Measurements from ENCODE around the genes RAP1GAP2 and SPATA22.

GRCh38 chr17:2173009-2173461 is 118.1 kb downstream of the HIC1 start:
- PRO-cap = no peak

DNA sequence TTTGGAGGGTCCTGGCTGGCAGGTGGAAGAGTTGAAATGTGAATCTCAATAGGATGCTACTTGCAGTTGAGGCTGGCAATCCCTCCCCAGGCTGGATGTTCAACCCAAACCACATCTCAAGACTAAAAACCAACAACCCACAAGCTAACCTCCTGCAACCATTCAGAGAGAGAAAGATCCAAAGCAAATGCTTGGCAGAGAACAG is 27.9 kb downstream of the SMG6 start:
- PRO-cap = no peak

DNA sequence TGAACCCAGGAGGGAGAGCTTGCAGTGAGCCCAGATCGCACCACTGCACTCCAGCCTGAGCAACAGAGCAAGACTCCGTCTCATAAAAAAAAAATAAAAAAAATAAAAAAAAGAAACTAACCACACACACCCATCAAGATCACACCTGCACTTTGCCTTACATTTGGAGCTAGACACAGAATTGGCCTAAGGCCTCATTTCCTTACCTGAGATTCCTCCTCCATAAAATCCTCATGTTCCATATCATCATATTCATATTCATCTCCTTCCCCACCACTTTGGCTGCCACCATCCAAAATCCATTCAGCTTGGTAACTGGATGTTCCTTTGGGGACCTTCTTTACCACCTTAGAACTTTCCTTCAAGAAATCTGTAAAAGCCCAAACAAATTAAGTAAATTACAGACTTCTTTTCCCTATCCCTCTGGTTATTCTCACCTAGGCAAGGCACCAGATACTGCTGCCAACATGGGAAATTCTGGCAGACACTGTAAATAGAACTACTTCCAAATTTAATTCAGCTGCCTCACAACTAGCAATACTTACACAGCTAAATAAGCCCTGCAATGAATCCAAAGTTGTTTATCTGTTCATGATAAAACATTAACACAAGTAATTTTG is 3.4 kb downstream of the TSR1 start:
- PRO-cap = no peak

- PRO-cap = no peak
These were observed 10.6 kb downstream of the SGSM2 start for GRCh38 chr17:2347459-2348709.

DNA sequence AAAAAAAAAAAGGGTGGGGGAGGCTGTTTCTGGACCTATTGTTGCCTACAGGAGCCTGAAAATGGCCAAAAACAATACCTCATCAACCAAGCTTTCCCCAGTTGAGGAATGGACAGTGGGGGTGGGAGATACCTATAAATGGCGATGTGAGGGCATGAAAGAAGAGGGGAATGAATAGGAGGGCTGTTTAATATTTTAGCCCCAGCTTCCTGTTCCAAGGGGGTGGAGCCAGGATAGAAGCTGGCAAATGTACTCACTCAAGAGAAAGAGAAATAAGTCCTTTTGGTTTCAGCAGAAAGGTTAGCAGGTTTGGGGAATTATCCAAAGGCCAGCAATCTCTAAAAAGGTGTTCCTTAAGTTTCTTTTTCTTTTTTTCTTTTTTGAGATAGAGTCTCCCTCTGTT is 3.5 kb upstream of the MNT start:
- PRO-cap = no peak

GRCh38 chr17:2406686-2407933 is 6.2 kb upstream of the MNT start:
- PRO-cap = bidirectional peak, plus-strand start at chr17:2407134, minus-strand start at chr17:2406913; bidirectional peak, plus-strand start at chr17:2407721, minus-strand start at chr17:2407670

- PRO-cap = no peak
These were observed 38.0 kb upstream of the MNT start for GRCh38 chr17:2438772-2439319.

GRCh38 chr17:2442165-2442583 is 41.3 kb upstream of the MNT start:
- PRO-cap = bidirectional peak, plus-strand start at chr17:2442409, minus-strand start at chr17:2442298

GRCh38 chr17:2453227-2453636 is 52.4 kb upstream of the MNT start:
- PRO-cap = no peak

GRCh38 chr17:2669752-2670395 is 41.7 kb downstream of the CLUH start:
- PRO-cap = no peak

DNA sequence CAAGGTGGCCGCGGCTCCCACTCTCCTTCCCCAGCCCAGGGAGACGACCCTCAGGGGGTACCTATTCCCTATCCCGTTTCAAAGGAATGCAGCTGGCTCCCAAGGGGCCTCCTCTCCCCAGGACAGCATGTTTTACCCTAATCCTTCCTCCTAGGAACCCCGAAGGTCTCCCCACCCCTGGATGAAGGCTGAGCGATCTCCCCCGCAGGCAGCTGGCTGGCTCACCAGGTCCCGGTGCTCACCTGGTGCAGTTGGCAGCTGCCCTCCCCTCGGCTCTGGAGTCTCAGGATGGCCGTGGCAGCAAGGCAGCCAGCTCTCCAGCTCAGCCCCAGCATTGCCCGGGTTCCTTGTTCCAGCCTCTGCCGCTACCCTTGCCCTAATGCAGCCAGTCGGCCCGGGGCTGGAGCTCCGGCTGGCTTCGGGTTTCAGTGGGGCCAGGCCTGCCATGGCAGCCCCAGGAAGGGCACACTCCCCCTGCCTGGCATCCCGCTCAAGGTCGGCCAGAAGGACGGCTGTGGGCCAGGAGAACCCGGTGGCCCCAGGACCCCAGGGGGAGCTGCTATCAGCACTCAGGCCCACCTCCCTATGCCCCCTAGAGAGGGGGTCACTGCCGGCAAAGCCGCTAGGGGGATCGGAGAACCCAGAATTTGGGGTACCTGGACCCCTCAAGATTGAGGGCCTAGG is 4.5 kb downstream of the CLUH start:
- PRO-cap = no peak

DNA sequence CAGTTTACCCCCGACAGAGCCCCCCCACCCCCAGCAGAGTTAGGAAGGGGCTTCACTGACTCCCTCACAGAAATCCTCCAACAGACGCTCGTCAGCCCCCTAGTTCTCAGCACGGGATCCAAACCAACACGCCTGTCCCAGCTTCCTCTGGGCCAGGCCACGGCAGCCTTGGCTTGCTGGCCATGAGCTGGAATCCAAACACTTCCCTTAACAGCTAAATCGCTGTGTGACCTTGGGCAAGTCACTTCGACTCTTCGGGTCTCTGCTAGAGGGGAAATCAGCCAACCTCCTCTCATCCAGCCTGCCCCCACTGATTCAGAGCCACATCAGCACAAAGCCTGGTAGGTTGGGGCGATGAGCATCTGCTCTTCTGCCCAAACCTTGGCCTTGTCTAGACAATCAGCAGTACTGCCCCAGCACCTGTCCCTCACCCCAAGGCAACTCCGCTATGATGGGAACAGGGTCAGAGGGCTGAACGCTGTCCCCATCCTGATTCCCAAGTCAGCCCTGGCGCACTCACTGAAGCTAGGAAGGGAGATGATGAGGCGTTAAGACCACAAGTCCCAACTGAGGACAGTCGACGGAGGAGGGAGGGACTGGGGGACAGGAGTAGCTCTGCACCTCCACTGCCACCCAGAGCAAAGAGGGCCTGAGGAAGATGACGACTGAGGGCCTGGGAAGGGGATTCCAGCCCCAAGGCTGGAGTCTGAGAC is 1.5 kb downstream of the CLUH start:
- PRO-cap = no peak

DNA sequence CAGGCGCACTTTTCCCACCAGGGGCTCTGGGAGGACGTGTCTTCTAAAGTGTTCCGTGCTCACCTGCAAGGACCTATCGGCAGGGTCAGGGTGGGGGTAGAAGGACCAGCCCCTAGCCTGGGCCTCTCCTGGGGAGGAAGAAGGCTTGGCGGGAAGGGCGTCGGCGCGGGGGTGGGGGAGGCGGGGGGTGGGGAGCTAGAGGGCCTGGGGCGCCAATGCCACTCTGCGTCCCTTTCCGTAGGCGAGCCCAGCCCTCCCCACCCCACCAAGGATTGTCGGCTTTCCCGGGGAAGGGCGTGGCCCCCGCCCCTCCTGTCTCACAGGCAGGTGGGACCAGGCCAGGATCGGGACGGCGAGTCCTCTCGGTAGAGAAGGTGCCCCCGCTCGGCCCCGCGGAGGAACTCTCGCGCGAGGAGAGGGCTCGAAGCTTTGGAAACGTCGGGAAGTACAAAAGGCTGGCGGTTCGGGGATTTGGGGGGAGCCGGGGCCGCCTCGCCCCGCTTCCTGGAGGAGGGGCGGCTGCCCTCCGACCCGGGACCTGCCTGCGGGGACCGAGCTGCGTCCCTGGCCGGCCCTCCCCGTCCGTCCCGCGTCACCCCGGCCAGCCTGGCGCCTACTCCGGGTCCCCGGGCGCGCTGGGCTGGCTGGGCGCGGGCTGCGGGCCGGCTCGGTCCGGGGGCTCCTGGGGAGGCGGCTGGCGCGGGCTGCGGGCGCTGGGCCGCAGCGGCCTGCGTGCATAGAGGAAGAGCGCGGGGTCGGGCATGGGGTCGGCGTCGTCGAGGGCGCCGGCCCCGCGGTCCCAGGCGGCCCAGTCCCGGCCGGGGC is 12.4 kb upstream of the CLUH start:
- PRO-cap = no peak

GRCh38 chr17:2776442-2777276 is 19.6 kb upstream of the RAP1GAP2 start:
- PRO-cap = unidirectional peak, plus-strand start at chr17:2776689; unidirectional peak, plus-strand start at chr17:2776951

GRCh38 chr17:2796106-2796535 is at the start of gene RAP1GAP2:
Gene RAP1GAP2, plus strand, starts transcription at chr17:2796438.
- PRO-cap = no peak

- PRO-cap = no peak
These were observed 55.9 kb downstream of the RAP1GAP2 start for GRCh38 chr17:2851927-2852670.

DNA sequence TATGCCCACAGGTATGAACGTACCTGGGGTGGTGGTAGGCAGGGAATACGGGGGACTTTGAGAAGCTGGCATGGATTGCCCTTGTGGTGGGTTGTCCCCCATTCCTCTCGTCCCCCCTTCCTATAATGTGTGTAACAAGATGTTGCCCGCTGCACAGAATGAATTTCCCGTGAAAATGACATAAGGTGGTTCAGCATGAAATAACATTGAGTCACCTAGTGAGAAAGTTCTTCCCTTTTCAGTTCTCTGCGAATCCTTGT is 58.8 kb downstream of the RAP1GAP2 start:
- PRO-cap = no peak

DNA sequence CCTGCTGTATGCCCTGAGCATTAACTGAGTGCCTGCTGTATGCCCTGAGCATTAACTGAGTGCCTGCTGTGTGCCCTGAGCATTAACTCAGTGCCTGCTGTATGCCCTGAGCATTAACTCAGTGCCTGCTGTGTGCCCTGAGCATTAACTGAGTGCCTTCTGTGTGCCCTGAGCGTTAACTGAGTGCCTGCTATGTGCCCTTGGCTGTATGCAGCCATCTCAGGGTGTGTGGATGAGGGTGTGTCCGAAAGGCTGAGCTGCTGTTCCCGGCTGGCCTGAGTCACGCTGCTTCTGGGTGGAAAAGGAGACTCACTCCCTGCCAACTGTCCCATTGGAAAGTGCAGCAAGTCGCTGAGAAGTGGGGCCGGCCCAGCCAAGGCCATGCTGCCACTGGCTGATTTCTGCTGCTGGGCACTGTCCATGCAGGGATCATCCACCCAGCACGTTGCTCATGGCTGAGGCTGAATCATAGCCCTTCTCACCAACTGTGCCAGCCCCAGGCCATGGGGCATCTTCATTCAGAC is 113.8 kb downstream of the OR1D5 start:
- PRO-cap = no peak

GRCh38 chr17:3471591-3471951 is at the start of gene SPATA22:
Gene SPATA22, minus strand, starts transcription at chr17:3471819.
- PRO-cap = no peak

GRCh38 chr17:3475251-3475761 is 491 bp upstream of the ASPA start:
- PRO-cap = no peak